Sternocleidomastoid (tissue), 1 donor: ENCODE measurements around the gene C4orf47.

DNA sequence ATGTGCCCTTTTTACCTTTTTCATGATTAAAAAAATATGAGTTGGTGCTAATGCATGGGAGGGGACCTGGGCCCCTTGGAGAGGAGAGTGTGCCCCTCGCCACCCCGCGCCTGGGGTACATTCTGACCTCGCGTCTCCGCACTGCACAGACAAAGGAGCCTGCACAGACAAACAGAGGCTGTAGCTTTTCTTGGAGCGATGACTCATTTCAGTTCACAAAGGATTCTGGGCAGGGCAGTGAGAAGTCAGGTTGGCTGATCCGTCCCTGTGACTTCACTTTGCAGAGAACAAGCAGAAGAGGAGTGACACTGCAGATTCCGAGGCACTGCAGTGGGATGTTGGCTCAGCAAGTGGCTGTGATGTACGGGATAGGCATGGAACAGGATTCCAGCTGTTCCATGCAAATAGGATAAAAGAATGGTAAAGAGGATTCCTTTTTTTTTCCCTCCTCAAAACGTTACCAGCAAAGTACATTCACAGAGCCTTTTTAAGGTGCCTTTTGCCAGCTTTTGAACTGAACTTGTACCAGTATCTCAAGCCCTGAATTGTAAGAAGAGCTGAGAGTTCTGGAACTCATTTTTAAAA is 83.0 kb downstream of the STOX2 start:
- PRO-cap = bidirectional peak, plus-strand start at position 305 of the sequence, minus-strand start at position 151 of the sequence

GRCh38 chr4:184039802-184040398 is 134.8 kb downstream of the STOX2 start:
- PRO-cap = no peak

GRCh38 chr4:184099608-184100096 is 118.0 kb downstream of the ENPP6 start:
- PRO-cap = no peak

- PRO-cap = no peak
These were observed 127.7 kb downstream of the IRF2 start for GRCh38 chr4:184346581-184347209.

GRCh38 chr4:184427679-184428089 is 46.7 kb downstream of the IRF2 start:
- PRO-cap = no peak

DNA sequence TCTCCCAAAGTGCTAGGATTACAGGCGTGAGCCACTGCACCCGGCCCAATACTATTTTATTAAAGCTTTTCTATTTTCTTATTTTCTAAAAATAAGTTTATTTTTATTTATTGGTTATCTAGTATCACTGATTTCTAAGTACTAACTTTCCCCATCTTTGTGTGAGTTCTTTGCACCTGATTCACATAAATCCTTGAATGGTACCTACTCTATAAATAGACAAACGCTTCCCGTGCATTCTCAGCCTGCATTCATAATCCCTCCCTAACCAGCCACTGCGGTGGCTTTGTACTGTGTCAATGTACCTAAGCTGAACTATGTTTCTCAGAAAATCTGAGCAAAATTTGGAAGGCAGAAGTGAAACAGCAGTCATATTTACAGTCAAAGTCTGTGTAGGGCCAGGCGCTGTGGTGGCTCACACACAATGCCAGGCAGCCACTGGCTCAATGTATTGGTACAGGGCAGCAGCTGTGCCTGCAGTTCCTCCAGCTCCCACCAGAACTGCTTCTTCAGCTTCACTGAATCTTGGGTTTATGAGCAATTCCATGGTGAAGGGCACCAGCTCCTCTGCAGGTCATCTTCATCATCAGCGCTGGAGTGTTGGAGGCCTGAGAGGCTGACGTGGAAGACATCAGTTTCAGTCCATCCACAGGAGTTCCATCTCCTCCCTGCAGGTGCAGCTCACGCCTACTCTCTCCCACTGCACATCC is 32.2 kb upstream of the IRF2 start:
- PRO-cap = no peak

DNA sequence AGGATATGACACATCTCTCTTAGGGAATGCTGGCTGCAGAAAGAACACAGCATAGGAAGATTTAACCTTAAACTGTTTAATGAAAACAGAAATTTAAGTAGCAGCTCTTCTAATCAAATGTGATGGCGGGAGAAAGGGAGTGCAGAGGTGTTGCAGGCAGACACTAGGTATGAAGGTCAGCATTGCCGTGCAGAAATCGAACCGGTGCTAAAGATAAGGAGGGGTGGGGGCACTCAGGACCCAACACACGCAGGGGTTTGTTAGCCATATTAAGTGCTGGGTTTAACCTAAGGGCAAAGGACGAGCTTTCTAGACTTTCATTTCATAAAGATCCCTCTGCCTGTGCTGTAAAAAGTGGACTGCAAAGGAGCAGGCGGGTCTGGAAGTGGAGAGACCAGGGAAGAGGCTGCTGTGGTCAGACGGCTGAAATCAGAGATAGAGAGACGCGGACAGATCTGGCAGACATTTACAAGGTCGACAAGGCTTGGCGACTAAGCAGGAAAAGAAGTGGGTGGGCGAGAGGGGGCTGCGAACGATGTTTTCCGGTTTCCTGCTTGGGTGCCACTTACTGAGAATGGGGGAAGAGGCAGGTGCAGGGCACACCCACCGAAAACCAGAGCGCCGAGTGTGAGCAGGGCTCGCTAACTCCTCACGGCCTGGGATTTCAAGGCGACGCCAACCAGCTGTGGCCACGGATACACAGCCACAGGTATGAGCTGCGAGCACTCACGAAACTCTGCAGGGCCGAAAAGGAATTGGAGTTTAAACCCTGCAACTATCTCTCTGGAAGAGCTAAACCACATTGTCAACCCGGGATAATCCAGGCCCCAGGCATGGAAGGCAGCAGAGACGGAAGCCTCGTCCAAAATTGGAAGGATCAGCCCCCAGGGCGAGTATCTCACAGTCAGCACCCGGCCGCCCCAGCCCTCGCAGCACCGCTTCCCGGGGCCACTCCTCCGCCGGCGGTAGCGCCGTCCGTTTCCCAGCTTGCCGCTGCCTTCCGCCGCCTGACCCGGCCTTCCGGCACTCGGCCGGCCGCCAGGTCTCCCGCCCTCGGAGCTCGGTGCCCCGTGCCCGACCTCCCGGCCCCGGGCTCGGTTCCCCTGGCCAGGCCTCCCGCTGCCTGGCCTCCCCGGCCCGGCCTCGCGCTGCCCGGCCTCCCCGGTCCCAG is 966 bp downstream of the CASP3 start:
- PRO-cap = bidirectional peak, plus-strand start at position 951 of the sequence, minus-strand start at position 982 of the sequence

DNA sequence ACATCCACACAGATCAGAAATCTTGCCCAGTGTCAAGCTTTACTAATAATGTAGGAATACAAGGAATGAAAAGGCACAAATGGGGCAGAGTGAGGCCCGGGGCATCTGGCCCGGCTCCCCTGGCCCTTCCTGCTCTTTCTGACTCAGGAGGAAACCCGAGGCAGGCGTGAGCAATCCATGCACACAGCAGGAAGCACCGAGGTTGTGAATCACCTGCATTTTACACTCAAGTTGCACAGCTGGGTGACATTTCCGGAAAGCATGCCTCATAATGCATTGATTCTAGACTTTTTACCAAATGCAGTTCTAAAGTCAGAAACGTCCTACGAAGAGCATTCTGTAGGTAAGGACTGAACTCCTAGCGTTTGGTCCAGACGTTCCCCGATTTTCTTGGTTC is 38.9 kb downstream of the PRIMPOL start:
- PRO-cap = no peak

DNA sequence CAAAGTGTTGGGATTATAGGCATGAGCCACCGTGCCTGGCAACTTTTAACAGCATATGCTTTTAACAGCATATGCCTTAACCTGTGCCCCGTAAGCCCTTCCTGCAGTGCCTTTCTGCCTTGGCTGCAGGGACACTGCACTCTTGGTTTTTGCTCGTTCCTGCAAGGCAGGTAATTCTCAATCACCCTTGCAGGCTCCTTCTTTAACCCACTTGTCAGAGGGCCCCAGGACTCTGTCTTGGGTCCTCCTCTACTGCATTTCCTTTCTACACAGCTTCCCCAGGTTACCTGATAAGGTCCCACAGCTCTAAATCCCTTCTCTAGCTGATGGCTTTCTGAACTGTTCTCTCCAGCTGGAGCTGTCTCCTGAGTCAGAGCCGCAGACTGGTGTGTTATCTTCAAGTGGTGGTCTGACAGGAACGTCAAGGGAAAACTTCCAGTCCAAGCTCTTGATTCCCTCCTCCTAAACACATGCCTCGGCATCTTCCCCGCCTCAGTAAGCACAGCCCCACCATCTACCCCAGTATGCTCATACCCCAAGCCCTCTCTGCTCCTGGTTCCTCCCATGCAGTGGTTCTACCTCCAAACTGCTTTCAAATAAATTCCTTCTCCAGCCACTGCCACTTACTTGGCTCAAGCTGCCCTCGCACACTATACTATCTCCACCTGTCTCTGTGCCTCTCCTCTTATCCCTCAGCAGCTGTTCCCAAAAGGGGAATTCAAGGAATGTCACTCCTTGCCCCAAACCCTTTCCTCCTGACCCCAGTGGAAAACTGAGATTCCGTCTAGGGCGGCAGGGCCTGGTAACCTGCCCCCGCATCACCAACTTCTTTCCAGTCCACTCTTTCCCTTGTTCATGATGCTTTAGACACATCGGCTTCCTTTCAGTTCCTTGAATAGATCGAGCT is 17.1 kb upstream of the CENPU start:
- PRO-cap = no peak

- PRO-cap = no peak
These were observed 32.6 kb upstream of the CENPU start for GRCh38 chr4:184766354-184767134.

GRCh38 chr4:184782052-184782697 is 43.6 kb downstream of the ACSL1 start:
- PRO-cap = no peak

DNA sequence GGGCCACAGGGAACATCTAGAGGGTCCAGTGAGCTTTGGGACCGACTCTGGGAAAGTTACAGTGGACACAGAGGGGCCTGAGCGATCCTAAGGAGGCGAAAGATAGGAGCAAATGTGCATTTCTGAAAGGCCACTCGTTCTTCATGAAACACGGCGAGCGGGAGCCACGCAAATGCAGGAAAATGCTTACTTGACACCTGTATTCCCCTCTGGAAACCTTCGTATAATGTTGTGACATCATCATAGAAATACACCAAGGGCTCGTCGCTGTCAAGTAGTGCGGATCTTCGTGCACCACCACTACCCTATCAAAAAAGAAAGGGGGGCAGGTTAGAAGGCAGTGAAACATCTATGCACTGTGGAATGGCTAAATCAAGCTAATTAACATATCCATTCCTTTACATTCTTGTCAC is 37.3 kb downstream of the ACSL1 start:
- PRO-cap = no peak

DNA sequence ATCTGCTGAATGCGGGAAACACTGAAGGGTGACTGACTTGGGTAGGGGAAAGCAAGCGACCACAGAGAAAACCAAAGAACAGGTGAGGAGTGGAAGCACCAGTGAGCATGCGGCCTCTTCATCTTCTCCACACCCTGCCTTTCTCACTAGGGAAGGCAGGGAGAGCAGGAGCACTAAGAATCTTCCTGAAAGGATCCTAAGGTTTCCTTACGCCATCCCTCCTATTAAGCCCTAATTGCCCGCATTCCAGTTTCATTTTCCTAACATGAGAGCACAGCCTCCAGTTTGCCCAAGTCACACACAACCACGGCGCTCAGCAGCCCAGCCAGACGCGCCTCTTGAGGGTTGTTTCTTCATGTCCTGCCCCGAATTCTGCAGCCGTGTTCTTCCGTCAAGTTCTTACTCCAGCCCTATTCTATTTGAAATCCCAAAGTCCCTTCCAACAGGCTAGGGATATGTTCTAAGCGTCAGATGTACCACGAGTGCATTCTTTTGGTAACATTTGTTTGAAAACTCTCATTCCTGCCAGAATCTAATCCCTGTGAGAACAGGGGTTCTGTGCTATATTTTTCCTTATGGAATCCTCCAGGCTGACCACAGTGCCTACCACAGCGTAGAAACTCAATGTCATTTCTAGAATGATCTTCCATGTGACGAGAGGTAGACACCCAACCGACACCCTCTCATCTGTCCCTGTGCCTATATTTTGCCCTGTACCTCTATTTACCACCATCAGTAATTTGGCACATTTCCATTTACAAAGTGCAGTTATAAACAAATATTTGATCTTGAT is 23.1 kb downstream of the ACSL1 start:
- PRO-cap = no peak

- PRO-cap = no peak
These were observed 17.3 kb downstream of the ACSL1 start for GRCh38 chr4:184808173-184809202.

DNA sequence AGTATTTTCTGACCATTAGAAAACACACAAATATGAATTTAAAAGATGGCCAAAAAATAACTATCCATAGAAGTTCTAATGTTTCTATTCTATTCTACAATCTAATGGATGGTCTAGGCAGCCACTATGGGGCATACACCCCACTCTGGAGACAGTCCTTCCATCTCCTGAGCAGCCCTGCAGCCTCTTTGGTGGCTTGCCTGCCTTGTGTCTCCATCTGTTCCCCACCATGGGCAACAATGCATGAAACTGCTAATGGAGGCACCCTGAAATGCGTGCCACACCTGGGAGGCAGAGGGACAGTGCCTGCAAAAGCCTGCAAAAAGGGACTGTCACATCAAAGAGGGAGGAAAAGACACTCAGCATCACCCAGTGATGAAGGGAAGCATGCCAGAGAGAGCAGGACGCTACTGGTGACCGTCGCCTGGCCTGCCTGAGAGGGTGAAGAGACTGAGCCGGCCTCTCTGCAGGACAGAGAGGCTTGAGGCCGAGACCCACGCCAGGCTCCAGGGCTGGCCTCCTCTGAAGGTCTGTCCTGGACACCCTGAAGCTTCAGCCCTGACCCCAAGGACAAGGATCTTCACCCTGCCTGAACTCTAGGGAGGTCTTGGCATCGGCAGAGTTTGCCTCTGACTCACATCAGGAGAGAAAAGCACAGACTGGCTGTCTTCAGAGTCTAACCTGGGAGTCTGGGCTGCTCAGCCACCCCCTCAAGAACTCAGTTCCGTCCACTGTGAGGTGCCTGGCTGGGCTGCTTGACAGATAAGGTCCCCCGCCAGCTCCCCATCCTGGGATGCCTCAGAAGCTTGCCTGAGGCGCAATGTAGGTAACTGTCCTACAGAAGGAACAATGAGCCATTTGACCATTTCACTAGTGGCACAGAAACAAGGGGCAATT is 8.2 kb downstream of the ACSL1 start:
- PRO-cap = no peak

DNA sequence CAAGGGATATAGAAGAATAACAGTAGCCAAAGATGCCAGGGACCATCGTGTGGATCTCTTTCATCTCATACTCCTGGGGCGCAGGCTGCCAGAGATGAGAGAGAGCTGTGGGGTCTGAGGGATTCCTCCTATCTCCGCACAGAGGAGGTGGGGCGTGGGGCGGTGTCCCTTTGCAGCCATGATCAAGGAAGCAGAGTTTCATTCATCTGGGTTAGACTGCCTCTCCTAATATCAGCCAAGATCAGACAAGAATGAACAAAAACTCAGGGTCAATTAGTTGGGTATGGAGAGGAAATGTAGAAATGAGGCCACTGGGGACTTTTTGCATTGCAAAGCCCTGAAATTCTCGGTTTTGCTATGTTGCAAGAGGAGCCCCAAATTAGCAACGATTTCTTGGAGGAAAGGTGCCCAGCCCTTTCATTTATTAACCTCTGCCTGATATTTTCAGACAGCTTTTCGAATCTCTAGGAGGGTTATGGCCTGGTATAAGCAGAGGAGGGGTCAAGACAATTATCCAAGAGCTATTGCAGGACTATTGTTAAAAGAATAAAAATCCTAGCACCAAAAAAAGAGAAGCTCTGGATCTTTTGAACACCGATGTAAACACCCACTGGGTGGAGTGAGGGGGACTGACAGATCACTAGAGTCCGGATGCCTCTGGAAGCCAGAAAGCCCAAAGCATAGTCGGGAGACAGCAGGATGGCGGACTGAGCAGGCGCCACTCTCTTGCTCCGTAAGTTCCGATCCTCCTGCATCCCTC is 34.3 kb upstream of the ACSL1 start:
- PRO-cap = unidirectional peak, plus-strand start at position 683 of the sequence

- PRO-cap = no peak
These were observed 73.0 kb upstream of the ACSL1 start for GRCh38 chr4:184898755-184899181.

DNA sequence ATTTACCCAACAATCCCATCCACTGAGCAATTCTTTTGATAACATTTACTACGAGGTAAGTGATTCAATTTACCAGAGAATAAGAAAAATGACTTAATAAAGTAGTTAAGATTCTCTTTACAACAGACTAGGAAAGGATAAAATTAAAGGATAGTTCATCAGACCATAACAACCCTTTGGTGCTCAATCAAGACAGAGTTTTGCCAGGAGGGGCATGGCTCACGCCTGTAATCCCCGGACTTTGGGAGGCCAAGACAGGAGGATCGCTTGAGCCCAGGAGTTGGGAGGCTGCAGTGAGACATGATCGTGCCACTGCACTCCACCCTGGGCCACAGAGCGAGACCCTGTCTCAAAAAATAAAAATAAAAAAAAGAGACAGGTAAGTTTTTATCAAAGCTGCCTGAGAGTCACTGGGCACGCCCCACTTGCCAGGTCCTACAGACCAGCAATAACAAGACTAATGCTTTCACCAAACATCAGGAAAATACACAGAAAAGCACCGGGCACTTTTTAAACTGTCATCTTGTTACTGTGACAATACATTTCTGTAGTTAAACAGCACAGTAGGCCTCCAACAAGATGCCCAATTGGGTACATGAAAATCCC is 847 bp downstream of the CFAP97 start:
- PRO-cap = no peak

DNA sequence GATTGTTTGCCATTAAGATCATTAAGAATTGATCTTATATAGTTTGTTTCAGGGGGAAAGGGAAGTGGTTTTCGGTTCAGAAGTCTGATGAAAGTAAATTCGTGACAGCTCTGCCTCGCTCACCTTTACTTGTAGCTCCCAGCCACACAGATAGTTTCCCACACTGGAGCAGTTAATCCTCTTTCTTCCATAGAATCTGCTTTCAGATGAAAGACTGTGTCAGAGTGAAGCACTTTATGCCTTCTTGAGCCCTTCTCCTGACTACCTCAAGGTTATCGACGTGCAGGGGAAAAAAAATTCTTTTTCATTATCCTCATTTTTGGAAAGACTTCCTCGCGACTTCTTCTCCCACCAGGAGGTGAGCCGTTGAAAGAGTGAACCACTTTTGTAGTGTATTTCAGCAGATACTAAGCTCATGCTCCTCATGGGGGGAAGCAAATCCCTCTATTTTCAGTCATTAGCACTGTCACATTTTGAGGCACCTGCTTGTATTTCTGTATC is 44.4 kb downstream of the LRP2BP start:
- PRO-cap = no peak

GRCh38 chr4:185426102-185426546 is at the start of gene C4orf47:
C4orf47 (plus strand) TSS chr4:185426254.
- PRO-cap = bidirectional peak, plus-strand start at chr4:185426254, minus-strand start at chr4:185425834